ENCODE results near the gene TUBB3.

DNA sequence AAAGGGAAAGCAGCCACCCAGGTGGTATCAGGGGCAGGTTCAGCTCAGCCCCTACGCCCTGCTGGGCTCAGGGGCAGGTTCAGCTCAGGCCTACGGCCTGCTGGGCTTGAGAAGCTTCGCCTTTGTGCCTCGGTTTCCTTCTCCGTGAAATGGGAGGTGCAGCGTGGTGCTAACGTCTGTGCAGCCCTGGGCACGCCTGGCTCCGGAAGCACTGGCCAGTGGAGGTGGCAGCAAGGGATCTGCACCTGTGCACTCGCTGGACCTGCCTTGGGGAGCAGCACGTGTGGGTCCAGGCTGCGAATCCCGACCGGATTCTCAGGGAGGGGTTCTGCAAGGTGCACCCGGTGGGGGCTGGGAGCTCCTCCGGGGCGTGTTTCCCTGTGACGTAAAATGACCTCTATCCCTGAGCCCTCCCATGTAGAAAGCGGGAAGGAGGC lies 5.2 kb downstream of the SPIRE2 start:
- PRO-cap, result no peak

DNA sequence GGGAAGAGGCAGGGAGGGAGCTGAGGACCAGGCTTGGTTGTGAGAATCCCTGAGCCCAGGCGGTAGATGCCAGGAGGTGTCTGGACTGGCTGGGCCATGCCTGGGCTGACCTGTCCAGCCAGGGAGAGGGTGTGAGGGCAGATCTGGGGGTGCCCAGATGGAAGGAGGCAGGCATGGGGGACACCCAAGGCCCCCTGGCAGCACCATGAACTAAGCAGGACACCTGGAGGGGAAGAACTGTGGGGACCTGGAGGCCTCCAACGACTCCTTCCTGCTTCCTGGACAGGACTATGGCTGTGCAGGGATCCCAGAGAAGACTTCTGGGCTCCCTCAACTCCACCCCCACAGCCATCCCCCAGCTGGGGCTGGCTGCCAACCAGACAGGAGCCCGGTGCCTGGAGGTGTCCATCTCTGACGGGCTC lies 318 bp downstream of the MC1R start:
- PRO-cap, result no peak

GRCh38 chr16:89921033-89921442 lies 2.1 kb upstream of the TUBB3 start:
- PRO-cap, result no peak

GRCh38 chr16:89923235-89923576 lies at the start of gene TUBB3:
Gene TUBB3, plus strand, starts transcription at chr16:89923342.
- PRO-cap, result bidirectional peak, plus-strand start at chr16:89923345, minus-strand start at chr16:89923192

GRCh38 chr16:89949236-89949728 lies 727 bp downstream of the DEF8 start:
- PRO-cap, result no peak

- PRO-cap, result no peak
Measured at GRCh38 chr16:89966848-89967868, 18.6 kb downstream of the DEF8 start.

GRCh38 chr16:89973304-89973850 lies 24.8 kb downstream of the DEF8 start:
- PRO-cap, result no peak

GRCh38 chr16:89973851-89974215 lies 25.3 kb downstream of the DEF8 start:
- PRO-cap, result unidirectional peak, minus-strand start at chr16:89974014

Data from type B pancreatic cell (in vitro differentiated cells).